Esophagus muscularis mucosa (tissue), 4 donors: ENCODE measurements around a stretch of chr20.

DNA sequence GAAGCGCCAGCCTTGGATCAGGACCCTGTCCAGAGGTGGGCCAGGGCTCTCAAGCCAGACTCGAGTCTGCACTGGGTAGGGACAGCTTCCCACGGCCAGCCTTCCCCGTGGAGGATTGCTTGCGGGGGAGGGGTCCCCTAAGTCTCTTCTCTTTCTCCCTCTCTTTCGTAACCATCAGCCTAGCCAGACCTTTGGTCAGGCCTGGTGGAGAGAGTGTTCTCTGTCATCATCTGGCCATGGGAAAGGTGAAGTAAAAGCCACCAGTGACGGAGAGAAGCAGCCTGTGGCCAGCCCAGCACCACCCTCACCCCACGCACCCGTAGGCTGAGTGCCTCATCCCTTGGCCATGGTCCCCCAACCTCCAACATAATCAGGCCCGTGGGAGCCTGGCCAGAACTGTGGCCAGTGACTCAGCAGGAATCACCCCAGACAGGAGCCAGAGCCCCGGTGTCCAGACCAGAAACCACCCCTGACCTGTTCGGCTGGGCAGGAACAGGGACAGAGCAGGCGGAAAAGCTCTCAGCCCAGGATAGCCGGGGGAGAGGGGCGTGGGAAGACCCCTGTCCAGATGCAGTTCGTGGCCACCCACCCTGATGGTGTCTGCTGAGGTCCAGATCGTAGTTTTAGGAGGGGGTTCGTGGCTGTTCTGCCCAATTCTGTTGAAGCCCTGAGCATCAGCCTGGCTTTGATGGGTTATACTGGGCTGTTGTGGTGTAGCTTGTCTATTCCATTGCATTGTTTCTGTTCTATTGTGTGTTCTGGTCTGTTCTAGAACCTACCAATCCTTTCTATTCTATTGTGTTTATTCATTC is 47.2 kb downstream of the SNAI1 start:
- PRO-cap = no peak
- RAMPAGE, long total RNA, 4 experiments = no peak in any of the 4 experiments

DNA sequence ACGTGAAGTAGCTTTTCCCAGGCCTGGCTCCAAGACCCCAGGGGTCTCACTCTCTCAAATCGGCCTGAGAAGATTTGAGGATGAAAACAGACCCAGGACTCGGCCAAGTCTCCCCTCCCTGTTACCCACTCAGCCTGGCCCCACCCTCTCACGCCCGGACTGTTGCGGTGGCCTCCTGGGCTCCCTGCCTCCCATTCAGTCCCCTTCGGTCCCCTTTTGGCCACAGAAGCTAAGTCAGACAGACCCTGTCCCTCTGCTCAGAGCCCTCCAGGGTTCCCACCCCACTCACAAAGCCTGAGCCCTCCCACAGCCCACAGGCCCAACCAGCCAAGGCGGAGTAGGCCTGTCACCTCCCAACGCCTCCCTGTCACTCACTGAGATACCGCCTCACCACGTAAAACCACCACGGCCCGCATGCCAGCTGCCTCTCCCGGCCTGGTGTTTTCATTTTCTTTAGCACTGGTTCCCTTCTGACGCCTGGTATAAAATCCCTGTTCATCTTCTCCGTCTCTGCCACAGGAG is 58.3 kb downstream of the SNAI1 start:
- PRO-cap = no peak
- RAMPAGE, long total RNA, 4 experiments = no peak in any of the 4 experiments

DNA sequence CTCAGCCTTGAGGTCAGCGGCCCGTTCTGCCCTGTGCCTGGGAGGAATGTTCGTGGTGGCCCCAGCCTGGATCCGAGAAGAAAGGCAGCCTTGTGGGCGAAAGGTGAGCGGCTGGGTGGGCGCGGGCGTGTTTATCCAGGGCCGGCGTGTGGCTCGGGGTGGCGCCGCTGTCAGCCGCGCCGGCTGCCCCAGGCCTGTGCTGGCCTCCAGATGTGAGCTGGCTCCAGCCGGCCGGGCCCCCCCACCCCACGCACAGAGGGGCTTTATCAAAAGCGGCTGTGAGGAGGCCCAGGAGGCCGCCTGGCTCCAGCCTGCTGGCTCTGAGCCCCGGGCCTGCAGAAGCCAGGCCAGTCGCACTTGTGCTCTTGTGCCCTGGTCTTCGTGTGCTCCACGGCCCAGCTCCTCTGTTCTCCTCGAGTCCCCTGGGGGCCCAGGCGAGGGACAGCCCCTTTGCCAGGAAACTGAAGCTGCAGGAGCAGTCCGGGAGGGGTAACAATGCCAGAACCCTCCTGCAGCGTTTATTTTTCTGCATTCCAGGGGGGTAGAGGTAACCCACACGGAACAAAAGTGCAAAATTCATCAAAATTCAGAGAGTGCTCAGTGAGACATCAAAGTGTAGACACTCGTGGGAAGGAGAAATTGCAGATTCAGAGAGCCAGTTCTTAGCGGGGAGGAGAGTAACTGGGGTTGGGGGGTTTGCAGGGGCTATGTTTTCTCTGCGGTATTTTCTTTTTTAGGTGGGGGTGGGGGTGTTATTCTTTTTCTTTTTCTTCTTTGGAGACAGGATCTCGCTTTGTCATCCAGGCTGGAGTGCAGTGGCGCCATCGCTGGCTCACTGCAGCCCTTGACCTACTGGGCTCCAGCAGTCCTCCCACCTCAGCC is 57.8 kb downstream of the UBE2V1 start:
- PRO-cap = no peak
- RAMPAGE, long total RNA, 4 experiments = no peak in any of the 4 experiments

DNA sequence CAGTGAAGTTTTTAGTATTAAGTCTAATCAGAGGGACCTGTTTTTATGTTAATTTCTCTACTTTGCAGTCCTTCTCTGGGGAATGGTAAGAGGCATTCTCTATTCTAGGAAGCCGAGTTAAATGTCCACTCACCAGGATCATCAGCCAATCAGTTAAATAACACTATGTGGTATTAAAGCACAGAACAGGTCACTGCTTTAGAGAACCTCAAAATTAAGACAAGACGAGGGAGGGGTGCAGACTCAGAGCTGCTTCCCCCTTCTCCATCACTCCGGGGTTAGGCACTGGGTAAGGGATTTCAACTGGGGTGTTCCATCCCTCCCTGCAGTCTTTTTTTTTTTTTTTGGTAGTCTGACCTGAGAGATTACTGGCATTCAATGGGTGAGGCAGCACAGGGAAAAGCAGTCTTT is 28.5 kb downstream of the UBE2V1 start:
- PRO-cap = no peak
- RAMPAGE, long total RNA, 4 experiments = no peak in any of the 4 experiments

DNA sequence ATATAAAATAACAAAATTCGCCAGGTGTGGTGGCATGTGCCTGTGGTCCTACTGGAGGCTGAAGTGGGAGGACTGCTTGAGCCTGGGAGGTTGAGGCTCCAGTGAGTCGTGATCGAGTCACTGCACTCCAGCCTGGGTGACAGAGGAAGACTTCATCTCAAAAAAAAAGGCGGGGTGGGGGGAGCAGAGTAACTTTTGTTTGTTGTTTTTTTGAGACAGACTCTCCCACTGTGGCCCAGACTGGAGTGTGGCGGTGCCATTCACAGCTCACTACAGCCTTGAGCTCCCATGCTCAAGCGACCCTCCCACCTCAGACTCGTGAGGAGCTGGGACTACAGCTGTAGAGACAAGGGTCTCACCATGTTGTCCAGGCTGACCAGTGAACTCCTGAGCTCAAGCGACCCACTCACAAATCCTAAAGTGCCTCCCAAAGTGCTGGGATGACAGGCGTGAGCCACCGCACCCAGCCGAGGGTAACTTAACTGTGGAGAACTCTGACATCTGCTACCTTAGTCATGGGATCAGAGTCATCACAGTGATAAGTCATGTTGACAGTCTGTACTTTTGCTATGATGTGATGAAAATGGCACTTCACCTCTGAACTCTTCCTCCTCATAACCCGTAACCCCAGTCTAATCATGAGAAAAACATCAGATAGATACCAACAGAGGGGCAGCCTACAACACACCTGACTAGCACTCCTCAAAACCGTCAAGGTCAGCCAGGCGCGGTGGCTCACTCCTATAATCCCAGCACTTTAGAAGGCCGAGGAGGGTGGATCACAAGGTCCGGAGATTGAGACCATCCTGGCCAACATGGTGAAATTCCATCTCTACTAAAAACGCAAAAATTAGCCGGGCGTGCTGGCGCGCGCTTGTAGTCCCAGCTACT is 16.4 kb downstream of the PEDS1 start:
- PRO-cap = no peak
- RAMPAGE, long total RNA, 4 experiments = no peak in any of the 4 experiments

GRCh38 chr20:50146519-50147902 is 6.5 kb downstream of the PEDS1 start:
- PRO-cap = bidirectional peak, plus-strand start at chr20:50147139, minus-strand start at chr20:50147080
- RAMPAGE, long total RNA, 4 experiments = no peak in any of the 4 experiments

- PRO-cap = no peak
- RAMPAGE, long total RNA, 4 experiments = no peak in any of the 4 experiments
Observed at GRCh38 chr20:50188784-50189562, 1.7 kb upstream of the CEBPB start.

GRCh38 chr20:50193447-50194443 is 3.1 kb downstream of the CEBPB start:
- PRO-cap = bidirectional peak, plus-strand start at chr20:50193599, minus-strand start at chr20:50193557; bidirectional peak, plus-strand start at chr20:50194198, minus-strand start at chr20:50193996
- RAMPAGE, long total RNA, 4 experiments = no peak in any of the 4 experiments

DNA sequence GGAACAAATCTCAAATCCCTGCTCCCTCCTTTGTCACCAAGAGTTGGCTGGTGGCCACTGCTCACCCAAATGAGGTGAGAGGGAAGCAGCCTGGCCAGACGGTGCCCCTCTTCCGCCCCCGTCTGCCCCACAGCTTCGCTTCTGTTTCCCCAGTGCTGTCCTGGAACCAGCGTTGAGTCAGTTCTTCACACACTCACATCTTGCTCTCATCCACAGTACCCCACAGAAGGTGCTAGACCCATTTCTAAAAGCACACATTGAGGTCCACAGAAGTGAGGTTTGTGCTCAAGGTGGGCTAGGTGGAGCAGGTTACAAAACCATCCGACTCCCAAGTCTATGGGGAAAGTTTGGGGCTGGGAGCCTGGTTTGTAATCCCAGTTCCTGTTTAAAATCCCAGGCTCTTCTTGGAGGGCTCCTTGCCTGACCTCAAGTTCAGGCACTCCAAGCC is 3.8 kb downstream of the CEBPB start:
- PRO-cap = no peak
- RAMPAGE, long total RNA, 4 experiments = no peak in any of the 4 experiments

DNA sequence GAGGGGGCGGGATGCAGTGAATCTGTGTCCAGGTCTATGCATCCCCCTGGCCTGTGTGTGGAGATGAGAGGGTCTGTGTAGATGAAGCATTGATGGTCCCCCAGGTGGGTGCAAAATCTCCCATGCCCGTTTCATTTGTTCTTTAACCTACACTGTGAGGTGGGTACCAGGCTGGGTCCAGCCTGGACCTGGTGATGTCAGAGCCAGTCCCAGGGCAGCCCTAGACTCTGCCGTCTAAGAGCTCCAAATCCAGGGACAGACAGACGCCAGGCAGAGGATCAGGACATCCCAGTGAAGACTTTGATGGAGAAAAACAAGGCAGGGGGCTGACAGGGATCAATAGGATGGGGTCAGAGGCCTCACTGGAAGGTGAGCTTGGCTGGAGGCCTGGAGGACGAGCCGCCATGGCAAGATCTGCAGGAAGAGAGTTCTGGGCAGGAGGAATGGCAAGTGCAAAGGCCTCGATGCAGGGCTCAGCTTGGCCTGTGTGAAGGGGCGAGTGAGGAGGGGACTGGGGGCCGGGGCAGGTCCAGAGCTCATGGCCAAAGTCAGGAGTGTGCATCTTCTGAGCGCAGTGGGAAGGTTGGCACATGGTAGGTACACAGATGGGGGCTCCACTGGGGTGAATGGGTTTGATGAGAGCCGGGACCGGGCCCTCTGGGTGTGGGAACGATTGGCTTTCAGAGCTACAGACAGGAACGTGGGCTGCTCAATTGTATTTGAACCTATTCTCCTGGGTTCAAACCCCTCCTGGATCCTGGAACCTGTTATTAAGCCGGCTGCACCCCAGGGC is 105.7 kb downstream of the CEBPB start:
- PRO-cap = no peak
- RAMPAGE, long total RNA, 4 experiments = no peak in any of the 4 experiments

DNA sequence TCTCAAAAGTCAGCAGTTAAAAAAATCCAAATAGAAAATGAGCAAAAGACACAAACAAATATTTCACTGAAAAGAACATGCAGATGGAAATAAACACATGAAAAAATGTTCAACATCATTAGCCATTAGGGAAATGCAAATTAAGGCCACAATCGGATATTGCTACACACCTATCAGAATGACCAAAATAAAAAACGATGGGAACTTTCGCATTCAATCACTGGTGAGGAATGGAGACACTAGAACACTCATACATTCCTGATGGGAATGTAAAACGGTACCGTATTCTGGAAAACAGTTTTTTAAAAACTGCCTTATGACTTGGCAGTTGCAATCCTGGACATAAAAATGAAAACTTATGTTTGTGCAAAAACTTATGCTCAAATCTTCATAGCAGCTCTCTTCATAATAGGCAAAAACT is 146.0 kb downstream of the CEBPB start:
- PRO-cap = no peak
- RAMPAGE, long total RNA, 4 experiments = no peak in any of the 4 experiments

- PRO-cap = no peak
- RAMPAGE, long total RNA, 4 experiments = no peak in any of the 4 experiments
Observed at GRCh38 chr20:50368684-50369308, 141.4 kb upstream of the PTPN1 start.

DNA sequence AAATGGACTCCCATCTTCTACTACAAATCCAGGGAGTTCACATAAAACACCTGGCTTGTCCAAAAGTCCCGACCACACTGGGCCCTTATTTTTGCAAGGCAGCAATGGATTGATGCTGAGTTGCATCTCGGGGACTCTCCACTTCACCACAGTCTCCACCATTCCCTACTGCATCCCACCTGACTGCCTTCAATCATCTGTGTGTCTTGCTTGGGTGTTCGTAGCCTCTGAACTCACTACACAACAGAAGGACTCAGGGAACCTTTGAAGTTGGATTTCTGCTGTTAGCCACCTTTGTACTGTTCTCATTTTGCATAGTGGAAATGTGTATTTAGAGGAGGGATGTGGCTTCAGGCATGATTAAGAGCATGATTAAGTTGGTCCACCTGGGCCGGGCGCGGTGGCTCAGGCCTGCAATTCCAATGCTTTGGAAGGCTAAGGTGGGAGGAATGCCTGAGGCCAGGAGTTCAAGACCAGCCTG is 121.5 kb upstream of the PTPN1 start:
- PRO-cap = no peak
- RAMPAGE, long total RNA, 4 experiments = no peak in any of the 4 experiments

DNA sequence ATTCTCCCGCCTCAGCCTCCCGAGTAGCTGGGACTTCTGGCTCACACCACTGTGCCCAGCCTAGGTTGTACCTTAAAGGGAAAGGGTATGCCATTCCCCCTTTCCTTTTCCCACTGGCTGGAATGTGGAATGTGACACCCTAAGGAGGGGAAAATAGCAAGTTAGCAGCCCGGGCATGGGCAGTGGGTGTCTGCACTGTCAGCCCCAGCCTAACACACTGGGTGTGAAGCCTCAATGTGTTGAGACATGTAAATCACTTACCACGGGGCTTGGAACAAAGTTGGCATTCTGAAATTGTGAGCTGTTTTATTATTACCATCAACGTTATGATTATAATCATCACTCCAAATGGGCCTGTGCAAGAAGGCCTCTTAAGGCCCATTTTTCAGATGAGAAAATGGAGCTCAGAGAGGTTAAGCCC is 80.7 kb upstream of the PTPN1 start:
- PRO-cap = no peak
- RAMPAGE, long total RNA, 4 experiments = no peak in any of the 4 experiments

DNA sequence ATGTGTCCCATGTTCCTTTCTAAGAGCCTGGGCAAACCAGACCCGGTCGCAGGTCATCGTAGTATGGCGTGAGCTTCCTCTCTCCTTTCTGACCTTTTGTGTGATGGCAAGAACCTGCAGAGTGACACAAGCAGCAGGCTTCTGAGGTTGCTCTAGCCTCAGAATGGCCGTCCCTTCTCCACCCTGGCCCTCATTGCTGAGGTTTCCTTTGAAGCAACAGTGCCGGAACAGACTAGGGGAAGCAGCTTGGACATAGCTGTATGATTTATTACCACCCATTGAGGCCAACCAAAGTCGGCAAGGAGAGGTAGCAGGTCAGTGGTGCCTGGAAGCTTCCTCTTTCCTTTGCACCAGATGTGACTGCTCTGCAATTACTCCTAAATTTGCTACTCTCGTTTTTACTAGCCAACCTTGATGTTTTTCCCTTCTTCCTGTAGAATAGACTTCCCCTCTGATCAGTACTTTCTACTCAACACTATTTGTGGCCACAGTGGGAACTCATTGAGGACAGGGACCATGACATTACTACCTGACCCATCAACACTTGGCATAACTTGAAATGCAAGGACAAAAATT is 31.4 kb downstream of the PTPN1 start:
- PRO-cap = no peak
- RAMPAGE, long total RNA, 4 experiments = no peak in any of the 4 experiments

- PRO-cap = no peak
- RAMPAGE, long total RNA, 4 experiments = no peak in any of the 4 experiments
Observed at GRCh38 chr20:50624408-50624997, 66.8 kb downstream of the RIPOR3 start.

DNA sequence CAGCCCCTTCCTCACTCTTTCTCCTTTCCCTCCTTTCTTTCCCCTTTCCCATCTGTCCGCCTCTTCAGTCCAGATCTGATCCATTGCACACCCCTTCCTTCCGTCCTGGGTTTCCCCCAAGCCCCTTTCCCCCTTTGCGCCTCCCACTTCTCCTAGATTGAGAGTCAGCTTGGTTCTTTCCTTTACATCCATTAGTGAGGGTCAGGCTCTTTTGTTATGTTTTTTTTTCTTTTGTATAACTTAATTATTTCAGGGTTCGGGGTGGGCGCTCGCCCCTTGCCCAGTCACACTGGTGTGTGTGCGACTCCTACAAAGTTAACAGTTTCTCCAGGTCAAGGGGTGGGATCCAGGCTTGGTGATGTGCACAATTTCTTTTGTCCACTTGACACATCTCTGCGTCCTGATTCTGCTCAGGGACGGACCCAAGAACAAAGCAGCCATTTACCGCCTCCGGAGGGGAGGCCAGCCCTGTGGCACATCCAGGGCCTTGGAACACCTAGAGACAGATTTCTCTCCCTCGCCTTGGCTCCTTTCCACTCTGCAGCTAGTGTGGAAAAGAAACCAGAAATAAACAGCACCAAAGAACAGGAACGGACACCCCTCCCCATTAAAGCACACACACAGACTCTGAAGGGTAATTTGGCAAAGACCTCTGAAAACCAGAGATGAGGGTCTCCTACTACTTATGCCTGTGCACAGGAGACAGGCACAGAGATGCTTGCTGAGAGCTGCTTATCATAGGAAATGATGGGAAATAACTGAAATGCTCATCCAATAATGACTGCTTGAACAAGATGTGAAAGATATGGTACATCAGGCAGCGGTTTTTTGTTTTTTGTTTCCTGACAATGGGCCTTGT is 784 bp upstream of the RIPOR3 start:
- PRO-cap = no peak
- RAMPAGE, long total RNA, 4 experiments = no peak in any of the 4 experiments

DNA sequence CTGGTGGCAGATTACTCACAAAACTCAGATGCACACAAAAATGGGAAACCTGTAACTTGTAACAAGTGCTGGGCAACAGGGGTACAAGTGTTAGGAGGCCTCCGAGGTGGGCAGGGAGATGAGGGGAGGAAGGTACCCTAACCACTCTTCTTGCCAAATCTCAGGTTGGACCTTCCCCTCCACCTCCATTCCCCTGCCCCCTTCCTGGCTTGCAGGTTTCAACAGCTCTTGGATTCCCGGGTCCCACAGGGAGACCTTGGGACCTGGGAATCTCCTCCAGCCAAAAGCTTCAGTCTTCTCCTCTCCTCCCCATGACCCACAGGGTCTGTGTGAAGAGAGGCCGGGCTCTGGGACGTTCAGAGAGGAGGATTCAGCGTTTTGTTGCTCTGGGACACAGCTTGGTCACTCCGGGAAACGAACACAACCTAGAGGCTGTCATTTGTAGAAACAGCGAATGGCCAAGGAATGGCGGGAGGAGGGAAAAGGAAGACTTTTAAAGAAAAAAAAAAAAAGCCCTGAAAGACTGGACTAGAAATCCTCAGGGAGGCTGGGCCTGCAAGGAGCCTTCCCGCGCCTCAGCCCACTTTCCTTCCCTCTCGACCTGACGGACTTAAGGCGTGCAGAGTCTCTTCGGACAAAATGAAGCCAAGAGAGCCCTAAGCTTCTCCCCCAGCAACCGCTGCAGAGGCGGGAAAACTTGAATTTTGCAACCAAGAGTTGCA is 1.1 kb upstream of the PARD6B start:
- PRO-cap = no peak
- RAMPAGE, long total RNA, 4 experiments = no peak in any of the 4 experiments

- PRO-cap = no peak
- RAMPAGE, long total RNA, 4 experiments = no peak in any of the 4 experiments
Observed at GRCh38 chr20:50737269-50737920, 6.0 kb downstream of the PARD6B start.

GRCh38 chr20:50762390-50763280 is 31.3 kb downstream of the PARD6B start:
- PRO-cap = no peak
- RAMPAGE, long total RNA, 4 experiments = no peak in any of the 4 experiments